Mammary epithelial cell (primary cell): ENCODE measurements around the gene TNNT2.

- CAGE, long polyA plus RNA: no peak
- RRBS: no CpG with 5 or more reads among the region's 1 CpG
Measured at GRCh38 chr1:198682315-198682663, 43.4 kb downstream of the PTPRC start.

GRCh38 chr1:198903137-198903798 lies 264.4 kb downstream of the PTPRC start:
- CAGE, long polyA plus RNA: no peak
- RRBS: no CpG with 5 or more reads among the region's 5 CpGs

DNA sequence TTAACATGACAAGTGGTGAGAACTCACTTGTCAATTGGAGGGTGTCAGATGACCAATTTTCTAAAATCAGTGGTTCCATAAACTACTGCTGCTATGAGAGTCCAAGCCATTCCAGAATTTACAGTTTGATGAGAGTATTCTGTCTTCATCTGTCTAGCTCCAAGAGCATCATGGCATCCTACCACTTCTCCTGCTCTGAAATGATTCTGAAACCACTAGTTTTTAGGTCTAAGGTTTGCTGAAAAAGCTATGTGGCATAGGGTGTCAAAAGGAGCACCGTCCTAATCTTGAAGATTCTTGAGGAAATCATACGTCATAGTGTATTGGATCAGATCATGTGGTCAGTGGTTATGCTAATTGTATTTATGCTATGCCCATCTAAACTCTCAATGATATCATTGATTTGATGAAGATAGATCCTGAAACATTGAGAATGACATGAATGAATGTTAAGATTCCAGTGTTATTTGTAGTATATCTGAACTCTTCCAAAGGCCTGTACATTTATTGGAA lies 281.3 kb downstream of the PTPRC start:
- CAGE, long polyA plus RNA: no peak
- RRBS: no CpG with 5 or more reads among the region's 2 CpGs

DNA sequence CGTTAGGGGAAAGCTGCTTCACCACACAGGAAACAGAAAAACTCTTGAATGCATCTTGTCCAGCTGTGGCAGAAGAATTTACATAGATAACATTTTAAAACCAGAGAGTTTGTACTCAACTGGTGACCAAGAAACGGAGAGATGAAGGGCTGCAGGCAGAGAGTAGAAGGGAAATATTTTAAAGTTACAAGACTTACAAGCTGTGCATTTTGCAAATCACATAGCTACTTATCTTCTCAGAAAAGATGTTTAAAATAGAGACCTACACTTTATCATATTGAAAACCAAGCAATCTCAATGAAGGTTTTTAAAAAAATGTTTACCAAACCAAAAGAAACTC lies 402.9 kb downstream of the PTPRC start:
- CAGE, long polyA plus RNA: no peak
- RRBS: no CpG with 5 or more reads among the region's 2 CpGs

DNA sequence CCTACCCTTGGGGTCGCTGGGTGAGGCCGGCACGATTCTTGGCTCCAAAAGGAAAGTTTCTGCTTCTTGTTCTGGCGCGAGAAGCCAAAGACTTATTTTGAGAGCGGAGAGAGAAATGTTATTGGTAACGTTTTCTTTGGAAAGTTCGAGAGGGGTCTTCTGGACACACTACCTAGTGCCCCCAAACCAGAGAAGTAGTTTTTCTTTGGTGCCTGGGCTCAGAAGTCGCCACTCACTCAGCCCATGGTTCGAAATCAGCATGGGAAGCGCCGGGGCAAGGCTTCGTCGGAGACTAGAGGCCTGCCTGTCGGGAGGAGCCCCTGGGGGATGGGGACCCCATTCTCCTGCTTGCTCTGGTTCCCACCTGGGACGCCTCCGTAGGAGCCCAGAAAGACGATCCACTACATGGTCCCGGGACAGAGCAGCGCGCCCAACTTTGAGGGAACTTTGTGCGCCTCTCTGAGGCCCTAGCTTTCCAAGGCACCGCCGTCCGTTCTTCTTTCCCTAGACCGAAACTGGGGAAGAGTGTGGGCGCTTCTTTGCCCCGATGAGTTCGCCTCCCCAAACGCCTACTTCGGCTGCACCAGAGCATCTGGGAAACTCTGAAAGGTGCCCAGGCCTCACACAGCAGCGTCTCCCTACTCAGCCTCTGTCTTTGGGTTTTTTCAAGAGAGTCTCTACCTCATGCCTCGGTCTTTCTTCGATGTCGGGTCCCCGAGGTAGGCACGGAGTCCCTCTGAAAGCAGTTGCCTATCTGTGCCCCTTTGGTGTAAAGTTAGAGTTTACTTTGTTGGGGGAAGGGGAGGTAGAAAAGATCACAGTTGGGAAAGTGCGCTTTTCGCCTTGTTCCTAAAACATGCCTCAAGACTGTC lies 13.9 kb downstream of the NR5A2 start:
- CAGE, long polyA plus RNA: no peak
- RRBS: no CpG with 5 or more reads among the region's 39 CpGs

GRCh38 chr1:200152786-200153760 lies 125.6 kb downstream of the NR5A2 start:
- CAGE, long polyA plus RNA: no peak
- RRBS: no CpG with 5 or more reads among the region's 4 CpGs

GRCh38 chr1:200364020-200364926 lies 45.6 kb downstream of the ZNF281 start:
- CAGE, long polyA plus RNA: no peak
- RRBS: no CpG with 5 or more reads among the region's 2 CpGs

DNA sequence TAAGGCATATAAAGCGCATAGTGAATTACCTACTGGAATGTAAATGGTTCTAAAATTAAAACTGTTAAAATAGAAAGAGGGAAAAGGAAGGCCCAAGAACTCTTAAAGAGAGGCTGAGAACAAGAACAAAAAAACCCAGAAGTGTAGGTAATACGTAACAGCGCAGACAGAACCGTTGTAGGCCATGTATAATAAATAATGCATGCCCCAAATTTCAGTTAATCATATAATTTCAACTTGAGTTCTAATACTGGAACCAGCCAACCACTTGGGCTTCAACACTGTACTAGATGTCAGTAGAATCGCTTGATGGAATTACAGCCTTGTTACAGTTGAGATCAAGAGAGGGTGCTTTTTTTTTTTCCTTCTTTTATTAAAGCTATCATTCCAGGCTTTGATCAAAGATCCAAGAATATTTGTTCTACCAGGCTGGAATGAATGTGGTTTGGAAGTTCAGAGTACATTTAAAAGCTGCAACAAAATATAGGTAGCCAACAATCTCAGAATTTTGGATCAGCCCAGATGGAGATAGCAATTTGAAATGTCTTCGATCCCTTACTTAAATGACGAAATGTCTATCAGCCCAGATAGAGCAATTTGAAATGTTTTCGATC lies 3.8 kb downstream of the ZNF281 start:
- CAGE, long polyA plus RNA: no peak
- RRBS: no CpG with 5 or more reads among the region's 8 CpGs

DNA sequence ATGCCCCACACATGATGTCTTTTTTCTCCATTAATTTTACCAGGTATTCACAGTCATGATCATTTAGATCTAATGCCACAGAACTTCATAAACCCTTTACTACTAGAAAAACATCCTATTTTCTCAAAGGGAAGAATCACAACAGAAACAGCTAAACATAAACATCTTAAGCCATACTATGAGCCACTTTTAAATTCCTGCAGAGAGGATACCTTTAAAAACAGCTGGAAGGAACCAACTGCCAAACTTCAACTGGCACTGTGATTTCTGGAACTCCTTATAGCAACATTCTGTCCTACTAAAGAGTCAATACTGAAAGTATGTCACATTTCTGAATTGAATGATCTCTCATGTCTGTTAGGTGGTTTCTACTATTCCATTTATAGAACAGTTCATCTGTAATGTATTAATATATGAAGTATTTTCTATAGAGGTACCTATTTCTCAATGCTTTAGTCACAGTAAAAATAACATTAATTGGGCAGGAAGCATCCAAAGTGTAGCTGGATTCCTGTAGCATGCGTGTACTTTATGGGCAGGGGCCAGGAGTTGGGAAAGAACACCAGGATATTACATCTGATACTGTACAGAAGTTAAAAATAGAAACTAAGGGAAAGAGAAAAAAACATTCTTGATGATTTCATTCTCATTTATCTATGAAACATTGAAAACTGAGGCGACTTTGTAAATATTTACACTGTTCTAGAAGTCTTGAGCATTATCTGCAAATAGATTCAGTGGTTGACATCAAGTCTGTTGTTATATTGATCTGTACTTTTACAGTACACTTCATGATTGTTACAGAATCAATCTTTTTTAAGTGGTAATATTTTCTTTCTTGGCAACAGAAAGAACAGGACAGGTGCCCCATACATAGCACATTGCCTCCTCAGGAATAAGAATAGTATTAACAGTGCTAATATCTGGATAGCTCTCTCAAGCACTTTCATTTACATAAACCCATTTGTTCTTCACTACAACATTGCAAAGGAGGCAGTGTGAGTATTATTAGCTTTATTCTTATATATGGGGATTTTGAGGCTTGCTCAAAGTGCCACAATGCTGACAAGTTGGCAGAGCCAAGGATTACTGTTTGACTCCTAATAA lies 6.1 kb upstream of the ZNF281 start:
- CAGE, long polyA plus RNA: no peak
- RRBS: no CpG with 5 or more reads among the region's 2 CpGs

GRCh38 chr1:200738580-200738768 lies 219 bp upstream of the CAMSAP2 start:
- CAGE, long polyA plus RNA: no peak
- RRBS: 7% methylated on average over 1 of the region's 8 CpGs

DNA sequence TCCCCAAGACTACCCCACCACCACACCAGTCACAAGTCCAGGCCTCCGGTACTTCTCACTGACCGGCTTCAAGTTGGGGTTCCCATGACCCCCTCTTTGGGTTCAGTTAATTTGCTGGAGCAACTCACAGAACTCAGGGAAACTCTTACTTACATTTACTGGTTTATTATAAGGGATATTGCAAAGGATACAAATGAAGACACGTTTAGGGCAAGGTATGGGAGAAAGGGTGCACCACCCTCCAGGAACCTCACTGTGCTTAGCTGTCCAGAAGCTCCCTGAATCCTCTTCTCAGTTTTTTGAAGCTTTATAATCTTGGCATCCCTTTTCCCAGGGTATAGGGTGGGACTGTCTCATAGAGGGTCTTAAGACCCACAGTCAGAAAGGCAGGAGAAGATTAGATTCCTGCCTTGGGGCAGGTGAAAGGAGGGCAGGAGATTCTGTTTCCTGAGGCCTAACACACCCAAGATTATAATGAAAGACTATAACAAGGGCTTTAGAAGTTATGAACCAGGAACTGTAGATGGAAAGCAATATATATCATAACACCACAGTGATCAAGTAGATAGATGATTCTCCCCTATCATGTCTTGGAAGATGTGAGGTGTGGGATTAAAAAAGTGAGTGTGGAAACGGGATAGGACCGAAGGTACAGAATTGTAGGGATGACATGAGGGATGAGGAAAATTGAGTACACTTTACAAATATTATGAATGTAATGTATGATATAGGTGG lies 31.0 kb downstream of the CAMSAP2 start:
- CAGE, long polyA plus RNA: no peak
- RRBS: no CpG with 5 or more reads among the region's 5 CpGs

DNA sequence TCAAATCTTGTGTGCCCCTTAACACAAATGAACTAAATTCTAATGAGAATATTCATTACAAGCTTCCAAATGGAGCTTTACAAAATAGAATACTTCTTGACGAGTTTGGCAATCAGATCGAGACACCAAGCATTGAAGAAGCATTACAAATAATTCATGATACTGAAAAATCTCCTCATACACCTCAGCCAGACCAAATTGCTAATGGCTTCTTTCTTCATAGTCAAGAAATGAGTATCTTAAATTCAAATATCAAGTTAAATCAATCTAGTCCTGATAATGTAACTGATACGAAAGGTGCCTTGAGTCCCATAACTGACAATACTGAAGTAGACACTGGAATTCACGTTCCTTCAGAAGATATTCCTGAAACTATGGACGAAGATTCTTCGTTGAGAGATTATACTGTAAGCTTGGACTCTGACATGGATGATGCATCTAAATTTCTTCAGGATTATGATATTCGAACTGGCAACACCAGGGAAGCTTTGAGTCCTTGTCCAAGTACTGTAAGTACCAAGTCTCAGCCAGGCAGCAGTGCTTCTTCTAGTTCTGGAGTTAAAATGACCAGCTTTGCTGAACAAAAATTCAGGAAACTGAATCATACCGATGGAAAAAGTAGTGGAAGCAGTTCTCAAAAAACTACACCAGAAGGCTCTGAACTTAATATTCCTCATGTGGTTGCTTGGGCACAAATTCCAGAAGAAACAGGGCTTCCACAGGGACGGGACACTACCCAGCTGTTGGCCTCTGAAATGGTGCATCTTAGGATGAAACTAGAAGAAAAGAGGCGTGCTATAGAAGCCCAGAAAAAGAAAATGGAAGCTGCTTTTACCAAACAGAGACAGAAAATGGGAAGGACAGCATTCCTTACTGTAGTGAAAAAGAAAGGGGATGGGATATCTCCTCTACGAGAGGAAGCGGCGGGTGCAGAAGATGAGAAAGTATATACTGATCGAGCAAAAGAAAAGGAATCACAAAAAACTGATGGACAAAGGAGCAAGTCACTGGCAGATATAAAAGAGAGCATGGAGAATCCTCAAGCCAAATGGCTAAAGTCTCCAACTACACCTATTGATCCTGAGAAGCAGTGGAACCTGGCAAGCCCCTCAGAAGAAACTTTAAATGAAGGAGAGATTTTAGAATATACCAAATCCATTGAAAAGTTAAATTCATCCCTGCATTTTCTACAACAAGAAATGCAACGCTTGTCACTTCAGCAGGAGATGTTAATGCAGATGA lies 24.1 kb upstream of the GPR25 start:
- CAGE, long polyA plus RNA: no peak
- RRBS: no CpG with 5 or more reads among the region's 15 CpGs

DNA sequence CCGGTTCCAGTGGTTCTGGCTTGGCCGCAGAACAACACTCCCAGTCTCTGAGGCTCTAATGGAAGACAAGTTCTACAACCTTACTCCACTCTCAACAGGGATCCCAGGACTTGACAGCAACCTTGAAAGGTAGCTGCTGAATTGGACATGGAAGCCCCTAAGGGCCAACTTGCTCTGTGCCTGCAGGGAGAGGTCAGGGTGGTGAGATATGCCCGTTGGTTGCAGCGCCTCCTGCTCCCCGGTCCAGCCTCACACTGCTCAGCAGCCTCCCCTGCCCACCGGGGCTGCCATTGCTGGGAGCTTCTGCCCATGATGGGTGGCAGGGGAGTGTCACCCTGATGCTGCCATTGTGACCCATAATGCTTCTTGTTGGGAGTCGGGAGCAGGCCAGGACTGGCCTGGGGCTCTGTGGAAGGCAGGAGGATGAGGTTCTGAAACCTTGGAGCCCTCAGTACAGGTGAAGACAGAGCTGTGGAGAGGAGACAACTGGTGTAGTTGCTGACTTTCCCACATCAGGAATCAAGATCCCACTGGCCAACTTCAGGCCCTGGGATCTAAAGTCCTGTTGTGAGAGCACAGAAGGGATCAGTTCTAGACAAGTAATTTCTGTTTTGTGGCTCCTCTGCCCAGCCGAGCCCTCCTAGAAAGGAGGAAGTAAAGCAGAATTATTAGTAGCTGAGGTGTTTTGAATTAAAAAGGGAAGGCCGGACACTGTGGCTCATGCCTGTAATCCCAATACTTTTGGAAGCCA lies 8.0 kb downstream of the INAVA start:
- CAGE, long polyA plus RNA: no peak
- RRBS: no CpG with 5 or more reads among the region's 9 CpGs

DNA sequence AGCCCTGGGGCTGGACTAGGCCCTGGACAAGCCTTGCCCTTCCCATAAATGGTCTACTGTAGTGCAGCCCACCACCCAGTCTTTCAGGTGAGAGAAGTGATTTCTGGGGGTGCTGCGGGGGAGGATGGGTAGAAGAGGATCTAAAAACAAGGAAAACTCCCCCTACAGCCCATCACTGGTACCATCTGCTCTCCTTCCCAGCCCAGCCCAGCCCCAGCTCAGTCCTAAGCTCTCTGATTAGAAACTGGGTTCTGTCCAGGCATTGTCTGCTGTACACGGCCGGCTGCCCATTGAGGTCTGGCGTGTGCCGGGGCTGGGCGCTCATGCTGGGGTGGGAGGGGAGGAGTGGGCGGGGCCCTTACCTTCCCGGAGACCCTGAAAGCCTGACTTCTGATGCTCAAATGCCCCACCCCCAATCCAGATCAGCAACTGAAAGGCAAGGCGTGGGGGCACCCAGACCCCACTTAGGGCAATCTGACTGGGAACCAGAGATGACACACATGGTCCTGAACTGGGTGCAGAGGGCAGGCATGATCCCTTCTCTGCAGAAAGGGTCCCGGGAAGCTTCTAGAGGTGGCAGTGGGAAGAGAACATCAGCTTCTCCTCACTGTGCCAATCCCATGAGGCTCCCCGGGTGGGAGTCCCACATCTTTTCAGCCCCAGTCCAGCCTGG lies 2.4 kb downstream of the KIF21B start:
- CAGE, long polyA plus RNA: no peak
- RRBS: 60% methylated on average over 6 of the region's 11 CpGs

DNA sequence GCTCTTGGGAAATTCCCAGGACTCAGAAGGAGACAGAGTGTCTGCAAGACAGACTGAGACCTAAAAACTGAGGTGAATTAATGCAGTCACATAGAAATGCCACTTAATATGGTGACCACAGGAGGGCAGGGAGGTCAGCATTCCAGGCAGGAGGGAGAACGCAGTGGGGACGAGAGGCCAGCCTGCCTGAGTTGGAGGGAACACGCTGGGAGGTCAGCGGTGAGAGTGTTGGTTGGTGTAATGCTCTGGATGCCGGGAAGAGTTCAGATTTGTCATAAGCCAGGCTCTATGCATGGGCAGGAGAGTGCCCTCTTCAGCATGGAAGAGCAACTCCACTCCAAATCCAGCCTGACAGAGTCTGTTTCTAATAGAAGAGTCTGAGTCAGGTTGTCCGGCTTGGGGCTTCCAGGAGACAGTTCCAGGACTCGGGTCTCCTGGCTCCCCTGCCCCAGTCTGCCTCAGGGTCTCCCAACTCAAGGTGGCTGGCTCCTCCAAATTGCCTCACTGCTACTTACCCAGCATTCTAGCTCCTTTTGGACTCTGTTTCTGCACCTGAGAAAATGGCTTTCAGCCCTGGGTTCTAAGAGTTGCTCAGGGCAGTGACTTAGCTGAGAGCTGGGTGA lies 5.7 kb upstream of the IGFN1 start:
- CAGE, long polyA plus RNA: no peak
- RRBS: no CpG with 5 or more reads among the region's 7 CpGs

- CAGE, long polyA plus RNA: no peak
- RRBS: no CpG with 5 or more reads among the region's 14 CpGs
Measured at GRCh38 chr1:201309277-201309969, 26.1 kb downstream of the PKP1 start.

DNA sequence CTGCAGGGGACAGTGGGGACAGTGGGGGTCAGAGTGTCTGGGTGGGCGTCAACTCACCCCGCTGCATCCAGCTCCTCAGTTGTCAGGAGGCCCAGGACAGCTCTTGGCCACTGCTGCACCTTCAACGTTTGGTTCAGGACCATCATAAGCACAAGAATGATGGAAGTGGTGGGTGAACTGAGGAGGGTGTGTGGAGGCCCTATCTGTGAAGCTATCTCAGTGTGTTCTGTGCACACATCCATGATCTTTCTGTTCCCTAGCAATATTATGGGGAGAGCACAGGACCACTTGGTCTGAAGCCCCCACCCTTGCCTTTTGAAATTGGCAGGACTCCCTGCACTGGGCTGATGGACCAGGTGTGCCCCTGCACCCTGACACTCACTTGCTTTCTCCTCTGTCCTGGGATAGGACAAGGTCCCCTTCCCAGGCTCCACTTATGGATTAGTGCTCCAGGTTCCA lies 21.6 kb downstream of the TNNT2 start:
- CAGE, long polyA plus RNA: no peak
- RRBS: no CpG with 5 or more reads among the region's 3 CpGs

- CAGE, long polyA plus RNA: no peak
- RRBS: no CpG with 5 or more reads among the region's 11 CpGs
Measured at GRCh38 chr1:201368971-201369755, 8.3 kb downstream of the TNNT2 start.

DNA sequence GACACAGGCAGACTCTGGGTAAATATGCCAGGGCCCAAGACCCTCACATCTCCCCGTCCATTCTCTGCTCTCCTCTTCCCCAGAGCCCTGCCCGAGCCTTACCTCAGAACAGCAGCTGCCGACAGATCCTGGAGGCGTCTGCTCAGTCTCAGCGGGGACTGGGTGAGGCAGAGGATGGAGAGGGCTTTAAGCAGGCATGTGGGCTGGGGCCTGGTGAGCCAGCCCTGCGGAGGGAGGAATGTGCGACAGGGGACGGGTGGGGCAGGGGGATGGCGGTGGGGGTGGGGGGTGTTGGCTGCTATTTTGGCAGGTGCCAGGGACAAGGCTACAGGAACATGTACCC lies at the start of gene TNNT2:
Gene TNNT2 (minus strand): TSS at position 160 of the 343 bp plus-strand sequence.
- CAGE, long polyA plus RNA: no peak
- RRBS: no CpG with 5 or more reads among the region's 9 CpGs

DNA sequence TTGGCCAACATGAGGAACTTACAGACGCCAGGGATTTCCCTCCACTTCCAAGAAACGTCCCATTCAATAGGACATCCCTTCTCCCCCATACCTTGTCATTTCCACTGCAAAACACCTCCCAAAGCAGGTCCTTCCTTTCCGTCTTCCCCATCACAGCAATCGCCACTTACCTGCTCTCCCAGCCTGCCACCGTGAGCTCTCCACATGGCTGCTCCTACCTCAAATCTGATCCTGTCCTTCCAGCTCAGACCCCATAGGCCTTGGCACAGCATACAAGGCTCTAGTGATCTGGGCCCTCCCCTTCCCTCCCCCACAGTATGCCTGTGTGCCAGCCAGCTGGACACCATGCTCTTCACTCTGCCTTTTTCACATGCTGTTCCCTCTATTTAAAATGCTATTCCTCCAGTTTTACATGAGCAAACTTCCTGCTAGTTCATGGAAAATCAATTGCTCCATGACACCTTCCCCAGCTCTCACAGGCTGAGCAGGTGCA lies 6.1 kb upstream of the TNNT2 start:
- CAGE, long polyA plus RNA: no peak
- RRBS: no CpG with 5 or more reads among the region's 5 CpGs